Urinary bladder (tissue), 3 donors: ENCODE results near the gene PTTG2.

GRCh38 chr4:33558933-33559195 lies 2685.4 kb downstream of the ARAP2 start:
- PRO-cap: unidirectional peak, minus-strand start at chr4:33558999
- RAMPAGE, long total RNA: no peak

GRCh38 chr4:36067351-36068094 lies 176.8 kb downstream of the ARAP2 start:
- PRO-cap: no peak
- RAMPAGE, long total RNA: no peak

DNA sequence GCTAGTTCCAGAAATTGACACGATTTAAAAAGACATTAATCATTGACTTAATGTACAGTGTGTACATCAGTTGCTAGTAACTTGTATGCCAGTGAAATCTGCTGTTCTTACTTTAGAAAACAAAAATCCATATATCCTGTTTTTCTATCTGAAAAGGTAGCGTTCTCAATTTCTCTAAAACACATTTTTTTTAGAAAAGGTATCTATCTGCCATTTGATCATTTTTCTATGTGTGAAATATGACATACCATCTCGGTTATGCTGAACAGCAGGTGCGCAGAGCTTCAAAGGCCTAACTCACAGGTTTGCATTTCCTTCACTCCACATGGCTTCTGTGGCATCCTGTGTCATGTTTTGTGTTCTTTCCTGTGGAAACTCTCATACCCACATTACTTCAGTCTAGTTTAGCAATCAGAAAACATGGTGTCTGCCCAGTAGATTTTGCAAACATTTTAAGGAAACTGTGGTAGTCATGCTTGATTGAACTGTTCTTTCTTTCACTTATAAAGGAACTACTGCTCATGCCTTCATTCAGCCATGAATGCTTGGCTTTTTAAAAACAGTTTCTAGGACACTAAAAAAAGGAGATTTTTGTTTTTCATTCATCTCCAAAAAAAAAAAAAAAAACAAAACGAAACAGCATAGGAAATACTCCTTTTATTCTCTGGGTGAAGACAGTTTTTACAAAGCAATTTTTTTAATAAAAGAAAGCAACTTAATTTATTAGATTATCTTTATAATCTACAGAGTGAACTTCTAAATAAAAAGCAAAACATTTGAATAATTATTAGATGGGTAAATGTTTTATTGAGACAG lies 11.3 kb upstream of the ARAP2 start:
- PRO-cap: no peak
- RAMPAGE, long total RNA: no peak

DNA sequence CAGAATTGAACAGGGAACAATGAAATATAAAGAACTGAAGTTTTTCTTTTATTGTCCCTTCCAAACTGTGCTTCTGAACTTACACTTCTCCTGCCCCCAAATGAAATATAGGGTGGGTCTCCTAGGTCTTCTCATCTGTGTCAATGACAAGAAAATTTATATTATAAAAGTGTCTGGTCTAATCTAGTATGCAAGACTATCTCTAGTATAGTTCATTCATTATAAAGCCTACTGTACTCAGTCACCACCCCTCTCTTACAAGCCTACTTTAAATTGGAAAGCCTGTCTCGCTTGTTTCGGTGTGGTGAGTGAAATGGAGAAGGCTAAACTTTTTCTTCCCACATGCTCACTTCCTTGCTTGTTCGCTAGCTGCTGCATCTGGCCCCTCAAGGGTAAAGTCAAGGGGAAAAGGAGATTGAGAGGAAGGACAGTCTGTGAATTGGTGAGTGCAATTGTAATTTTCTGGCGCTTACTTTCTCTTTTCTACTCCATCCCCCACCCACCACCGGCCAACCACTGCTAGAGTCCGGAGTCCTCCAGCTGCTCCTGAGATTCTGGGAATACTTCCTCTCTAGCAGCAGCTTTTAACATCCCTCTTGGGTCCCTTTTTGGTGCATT lies 12.0 kb upstream of the ARAP2 start:
- PRO-cap: no peak
- RAMPAGE, long total RNA: no peak

DNA sequence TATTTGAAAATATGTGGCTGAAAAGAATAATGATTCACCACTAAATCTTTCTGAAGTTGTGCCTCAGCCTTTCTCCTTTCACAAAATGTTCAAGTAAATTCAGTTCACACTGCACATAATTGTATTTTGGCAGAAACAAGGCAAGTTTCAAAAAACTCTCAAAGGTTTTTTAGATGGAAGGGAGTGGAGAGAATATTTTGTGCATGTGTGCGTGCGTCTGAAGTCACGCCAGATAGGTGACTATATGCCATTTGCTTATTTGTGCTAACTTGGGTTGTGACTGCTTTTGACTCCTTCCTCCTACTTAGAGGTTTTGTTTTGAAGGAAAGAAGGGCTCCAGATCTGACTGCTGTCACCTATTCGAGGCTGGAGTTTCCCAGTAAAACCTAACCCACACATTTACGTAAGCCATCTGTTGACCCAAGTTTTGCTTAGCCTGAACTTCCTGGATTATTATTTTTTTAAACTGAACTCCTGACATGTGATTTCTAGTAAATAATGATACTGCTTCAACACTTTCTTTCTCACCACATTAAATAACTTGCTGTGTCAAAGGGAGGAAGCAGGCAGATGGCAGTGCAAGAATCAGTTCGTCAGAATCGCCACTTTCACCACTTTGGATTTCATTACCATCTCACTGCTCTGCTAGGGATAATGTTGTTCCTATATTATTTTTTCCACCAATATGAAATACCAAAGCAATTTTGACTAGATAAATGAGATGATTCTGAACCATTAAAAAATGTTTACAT lies 41.5 kb downstream of the DTHD1 start:
- PRO-cap: no peak
- RAMPAGE, long total RNA: no peak

DNA sequence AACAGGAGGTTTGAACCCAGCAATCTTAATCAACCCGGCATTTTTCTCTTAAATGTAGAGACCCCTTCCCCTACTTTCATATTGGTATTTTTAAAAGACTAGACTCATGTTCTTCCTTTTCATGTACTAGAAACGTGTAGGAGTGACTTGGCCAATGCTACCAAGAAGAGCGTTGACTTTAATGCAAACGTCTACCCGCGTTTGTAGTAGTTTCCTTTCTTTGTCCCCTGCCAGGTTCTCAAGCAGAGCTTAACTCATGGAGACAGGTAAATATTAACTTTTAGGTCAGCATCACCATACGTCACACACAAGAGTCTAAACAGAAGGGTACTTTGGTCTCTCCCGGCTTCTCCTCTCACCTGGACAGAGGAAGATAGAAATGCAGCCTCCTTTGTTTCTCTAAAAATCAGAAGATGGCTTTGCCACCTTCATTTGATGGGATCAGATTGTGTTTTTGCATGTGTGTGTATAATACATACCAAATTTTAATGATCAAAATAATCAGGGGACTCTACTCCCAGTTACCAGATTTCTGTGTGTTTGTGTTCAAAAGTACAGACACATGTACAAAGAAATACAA lies 36.7 kb downstream of the C4orf19 start:
- PRO-cap: no peak
- RAMPAGE, long total RNA: no peak

DNA sequence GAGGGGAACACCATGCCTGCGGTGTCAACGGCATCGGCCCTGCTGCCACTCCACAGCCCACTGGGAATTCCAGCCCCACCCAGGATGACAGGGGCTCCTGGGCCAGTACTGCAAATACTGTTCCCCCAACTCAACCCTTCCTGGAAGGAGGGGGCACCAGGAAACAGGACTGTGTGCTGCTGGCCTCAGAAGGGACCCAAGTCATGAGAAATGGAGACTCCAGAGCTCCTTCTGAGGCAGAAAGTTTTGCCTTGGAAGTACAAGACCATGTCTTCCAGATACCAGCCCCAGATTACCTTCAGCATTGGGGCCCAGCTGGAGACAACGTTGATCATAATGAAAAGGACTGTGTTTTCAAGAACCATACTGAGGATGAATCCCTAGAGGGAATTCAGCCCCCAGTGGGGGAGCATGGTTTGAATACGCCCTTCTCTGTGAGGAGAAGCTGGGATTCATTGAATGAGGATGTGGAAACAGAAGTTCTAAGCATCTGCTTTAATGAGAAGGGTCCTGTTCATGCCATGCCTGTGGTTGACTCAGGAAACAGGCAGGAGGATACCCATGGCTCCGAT lies 95.8 kb downstream of the RELL1 start:
- PRO-cap: no peak
- RAMPAGE, long total RNA: no peak

DNA sequence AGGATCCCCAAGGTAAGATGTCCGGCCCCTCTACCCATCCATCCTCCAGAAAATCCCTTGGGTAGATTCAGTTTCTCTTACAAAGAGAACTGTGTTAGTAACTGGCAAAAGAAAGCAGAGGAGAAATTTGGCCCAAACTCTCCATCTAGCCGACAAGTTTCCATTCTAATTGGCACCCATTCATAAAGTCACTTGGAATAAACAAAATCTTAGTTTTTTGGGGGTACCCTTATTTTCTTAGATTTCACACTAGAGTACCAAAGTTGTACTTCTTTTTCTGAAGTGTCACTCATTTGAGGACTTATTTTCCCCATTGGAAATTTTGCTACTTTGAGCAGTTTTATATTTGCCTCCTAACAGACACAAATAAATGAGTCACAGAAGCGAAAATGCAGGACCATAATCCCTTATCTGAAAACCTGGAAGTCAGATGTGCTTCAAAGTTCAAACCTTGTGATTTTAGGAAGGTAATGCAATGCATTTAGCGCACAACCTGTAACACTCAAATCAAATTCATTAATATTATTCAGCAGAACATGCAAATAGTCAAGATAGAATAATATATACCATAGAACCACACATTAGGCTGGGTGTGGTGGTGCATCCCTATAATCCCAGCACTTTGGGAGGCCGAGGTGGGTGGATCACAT lies 7.0 kb downstream of the RELL1 start:
- PRO-cap: no peak
- RAMPAGE, long total RNA: no peak

- PRO-cap: no peak
- RAMPAGE, long total RNA: no peak
These were observed at the start of gene PTTG2 for GRCh38 chr4:37960293-37960633. Gene PTTG2, plus strand, starts transcription at chr4:37960398.

GRCh38 chr4:38020486-38020932 lies 60.3 kb downstream of the PTTG2 start:
- PRO-cap: no peak
- RAMPAGE, long total RNA: no peak

DNA sequence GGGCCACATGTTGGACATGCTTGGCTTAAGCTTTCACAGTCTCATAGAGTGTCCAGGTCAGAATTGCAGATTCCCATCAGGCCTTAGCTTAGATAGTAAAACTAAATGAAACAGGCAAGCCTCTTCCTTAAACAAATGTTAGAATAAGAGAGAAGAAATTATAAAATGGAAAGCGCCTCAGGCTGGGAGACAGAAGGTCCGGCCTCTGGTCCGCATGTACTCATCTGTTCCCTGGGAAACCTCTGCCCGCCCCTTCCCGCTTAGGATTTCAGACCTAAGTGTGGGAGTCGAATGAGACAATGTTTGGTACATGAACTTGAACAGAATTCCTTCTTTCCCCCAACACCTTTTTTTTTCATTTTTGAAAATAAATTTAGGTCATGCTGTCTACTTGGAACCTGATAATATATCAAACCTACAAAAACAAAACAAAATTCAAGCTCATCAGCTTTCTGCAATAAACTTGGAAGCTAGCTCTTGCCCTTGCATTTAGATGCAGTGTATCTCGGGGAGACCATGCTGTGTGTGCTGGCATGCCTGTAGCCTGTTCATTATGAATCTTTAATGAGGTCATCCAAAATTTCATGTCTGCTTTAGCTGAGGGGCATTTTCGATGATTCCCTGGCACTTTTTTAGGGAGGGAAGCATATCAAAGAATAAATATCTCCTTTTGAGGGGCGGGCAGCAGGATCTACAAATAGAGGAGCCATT lies 68.5 kb downstream of the PTTG2 start:
- PRO-cap: no peak
- RAMPAGE, long total RNA: no peak

GRCh38 chr4:38062532-38063251 lies 102.5 kb downstream of the PTTG2 start:
- PRO-cap: unidirectional peak, minus-strand start at chr4:38062938
- RAMPAGE, long total RNA: no peak

DNA sequence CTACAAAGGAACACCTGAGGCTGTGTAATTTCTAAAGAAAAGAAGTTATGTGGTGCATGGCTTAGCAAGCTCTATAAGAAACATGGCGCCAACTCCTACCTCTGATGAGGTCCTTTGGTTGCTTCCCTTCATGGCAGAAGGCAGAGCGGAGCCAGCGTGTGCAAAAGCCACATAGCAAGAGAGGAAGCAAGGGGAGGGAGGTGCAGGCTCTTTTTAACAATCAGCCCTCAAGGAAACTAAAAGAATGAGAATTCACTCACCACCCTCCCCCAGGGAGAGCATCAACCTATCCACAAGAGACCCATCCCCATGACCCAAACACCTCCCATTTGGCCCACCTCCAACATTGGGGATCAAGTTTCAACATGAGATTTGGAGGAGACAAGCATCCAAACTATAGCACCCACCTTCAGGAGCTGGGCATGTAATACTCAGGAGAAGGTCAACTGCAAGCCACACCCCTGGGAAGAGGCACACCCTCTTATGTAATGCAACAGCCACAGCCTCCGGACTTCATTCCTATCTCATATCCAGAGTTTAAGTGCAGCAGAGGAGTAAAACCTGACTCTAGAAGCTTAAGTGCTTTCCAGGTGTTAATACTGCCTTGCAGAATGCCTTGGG lies 197.2 kb downstream of the PTTG2 start:
- PRO-cap: no peak
- RAMPAGE, long total RNA: no peak

DNA sequence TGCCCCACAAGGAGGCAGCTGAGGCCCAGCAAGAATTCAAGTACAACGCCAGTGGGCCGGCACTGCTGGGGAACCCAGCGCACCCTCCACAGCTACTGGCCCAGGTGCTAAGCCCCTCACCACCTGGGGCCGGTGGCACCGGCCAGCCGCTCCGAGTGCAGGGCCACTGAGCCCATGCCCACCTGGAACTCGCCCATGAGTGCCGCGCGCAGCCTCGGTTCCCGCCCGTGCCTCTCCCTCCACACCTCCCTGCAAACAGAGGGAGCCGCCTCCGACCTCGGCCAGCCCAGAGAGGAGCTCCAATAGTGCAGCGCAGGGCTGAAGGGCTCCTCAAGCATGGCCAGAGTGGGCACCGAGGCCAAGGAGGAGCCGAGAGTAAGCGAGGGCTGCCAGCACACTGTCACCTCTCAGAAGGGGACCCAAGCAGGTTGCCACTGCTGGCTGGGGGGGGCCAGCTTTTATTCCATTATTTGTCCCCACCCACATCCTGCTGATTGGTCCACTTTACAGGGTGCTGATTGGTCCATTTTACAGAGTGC lies 338.9 kb upstream of the KLF3 start:
- PRO-cap: no peak
- RAMPAGE, long total RNA: no peak

GRCh38 chr4:38687442-38688224 lies 23.6 kb downstream of the KLF3 start:
- PRO-cap: no peak
- RAMPAGE, long total RNA: no peak

- PRO-cap: unidirectional peak, minus-strand start at chr4:38753109
- RAMPAGE, long total RNA: start-site peak on the plus strand at chr4:38753235-38753431, 5 and 9 reads in 2 replicates
These were observed 29.6 kb downstream of the TLR10 start for GRCh38 chr4:38753019-38753814.

DNA sequence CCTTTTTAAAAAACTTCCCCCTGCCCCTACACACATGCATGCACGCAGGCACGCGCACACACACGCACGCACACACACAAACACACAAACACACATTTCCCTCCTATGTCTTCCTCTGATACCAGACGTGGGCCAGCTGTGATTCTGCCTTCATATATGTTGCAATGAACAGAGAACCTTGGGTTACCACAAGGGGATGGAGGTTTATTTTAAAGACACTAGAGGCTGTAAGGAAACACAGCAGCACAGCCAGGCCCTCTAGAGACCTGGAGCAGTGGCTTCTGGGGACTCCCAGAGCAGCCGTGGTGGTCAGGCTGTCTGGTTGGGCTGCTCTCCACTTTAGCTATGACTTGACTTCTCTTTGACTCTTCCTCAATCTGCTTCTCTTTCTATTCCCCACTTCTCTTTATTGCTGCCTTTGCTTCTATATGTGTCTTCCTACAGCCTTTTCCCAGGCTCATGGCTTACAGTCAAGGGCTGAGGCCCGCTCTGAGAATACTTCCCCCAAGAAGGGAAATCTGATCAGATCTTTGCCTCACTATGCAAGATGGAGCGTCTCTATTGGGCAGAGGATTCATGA lies 3.2 kb upstream of the TLR10 start:
- PRO-cap: no peak
- RAMPAGE, long total RNA: no peak

DNA sequence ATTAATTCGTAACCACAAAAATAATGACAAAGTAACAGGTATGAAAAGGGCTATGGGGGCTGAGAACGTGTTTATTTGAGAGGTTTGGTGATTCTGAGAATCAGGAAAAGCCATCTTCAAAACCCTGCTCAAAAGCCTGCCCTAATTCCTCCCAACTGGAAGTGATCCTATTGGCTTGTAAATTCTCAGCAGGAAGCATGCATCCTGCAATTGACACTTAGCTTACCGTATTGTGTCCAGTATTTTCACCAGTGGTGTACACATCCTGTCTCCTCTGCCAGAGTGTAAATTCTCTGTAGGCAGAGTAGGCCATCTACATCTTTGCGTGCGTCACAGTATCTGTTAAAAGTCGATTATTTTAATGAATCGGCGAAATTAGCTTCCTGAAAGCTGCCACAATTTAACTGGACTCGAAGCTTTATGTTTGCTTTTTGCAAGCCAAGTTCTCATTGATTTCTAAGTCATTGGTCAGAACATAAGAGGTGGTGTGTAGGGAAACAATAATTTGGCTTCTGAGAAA lies 67.0 kb downstream of the TMEM156 start:
- PRO-cap: no peak
- RAMPAGE, long total RNA: no peak

GRCh38 chr4:39306418-39306731 lies 59.8 kb downstream of the RFC1 start:
- PRO-cap: no peak
- RAMPAGE, long total RNA: no peak

DNA sequence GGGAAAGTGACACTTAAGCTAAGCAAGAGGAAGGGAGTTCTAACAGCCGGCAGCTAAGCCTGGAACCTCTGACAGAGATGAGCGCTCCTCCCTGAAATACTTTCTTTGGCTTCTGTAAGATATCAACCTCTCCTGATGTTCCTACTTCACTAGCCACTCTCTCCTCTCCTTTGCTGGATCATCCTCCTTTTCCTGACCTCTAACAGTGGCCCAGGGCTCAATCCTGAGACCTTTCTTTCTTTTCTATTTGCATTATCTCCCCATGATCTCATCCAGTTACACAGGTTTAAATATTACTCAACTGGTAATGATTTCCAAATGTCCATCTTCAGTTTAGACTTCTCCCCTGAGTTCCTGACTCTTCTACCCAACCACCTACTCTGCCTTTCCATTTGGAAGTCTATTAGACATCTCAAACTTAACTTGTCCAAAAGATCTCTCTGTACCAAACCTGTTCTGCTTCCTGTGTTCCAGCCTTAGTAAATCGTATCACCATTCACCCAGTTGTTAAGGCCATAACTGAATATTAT lies 41.2 kb downstream of the RFC1 start:
- PRO-cap: no peak
- RAMPAGE, long total RNA: no peak